Ovary (tissue), 7 donors: Measurements from ENCODE around the gene LFNG.

- PRO-cap, 7 experiments, result no peak in any of the 7 experiments
- RAMPAGE, long total RNA, 2 experiments, result no peak in any of the 2 experiments
Observed at GRCh38 chr7:1931260-1931761, 261.2 kb downstream of the ELFN1 start.

DNA sequence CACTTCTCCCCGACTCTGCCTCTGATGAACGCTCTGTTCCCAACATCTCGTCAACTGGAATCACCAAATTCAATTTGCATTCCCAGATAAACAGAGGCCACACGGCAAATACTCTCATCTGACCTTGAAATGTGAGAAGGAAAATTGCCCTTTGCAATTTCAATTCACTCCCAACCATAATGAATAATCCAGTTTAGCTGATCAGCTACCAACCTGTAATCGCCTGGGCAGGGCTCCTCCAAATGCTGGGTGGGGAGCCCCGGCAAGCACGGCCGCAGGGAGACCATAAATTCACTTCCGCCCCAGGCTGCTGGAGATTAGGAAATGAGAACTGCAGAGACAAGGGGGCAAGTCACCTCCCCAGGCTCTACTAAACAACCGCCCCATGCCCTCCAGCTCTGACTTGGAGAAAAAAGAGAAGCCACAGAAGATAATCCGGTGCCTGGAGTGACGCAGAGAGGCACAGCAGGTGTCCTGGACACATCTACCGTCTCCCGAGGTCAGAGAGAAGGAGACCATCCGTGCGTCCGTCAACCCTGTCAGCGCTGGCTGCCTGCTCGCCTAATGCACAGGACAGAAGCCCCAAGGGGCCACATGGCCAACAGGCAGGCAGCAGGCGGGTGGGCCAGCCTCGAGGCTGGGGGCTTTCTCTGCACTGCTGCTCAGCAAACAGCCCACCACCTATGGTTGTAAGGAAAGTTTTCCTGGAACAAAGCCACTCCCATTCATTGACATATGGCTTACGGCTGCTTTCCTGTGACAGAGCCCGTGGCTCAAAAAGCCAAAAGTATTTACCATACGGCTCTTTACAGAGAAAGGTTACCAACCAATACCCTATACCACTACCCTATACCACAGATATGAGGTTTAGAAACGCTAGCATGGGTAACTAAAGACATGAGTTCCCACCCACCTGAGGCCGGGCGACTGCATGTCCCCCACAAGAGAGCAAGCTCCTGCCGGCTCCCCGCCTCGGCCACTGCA is 153.0 kb downstream of the MAD1L1 start:
- PRO-cap, 7 experiments, result no peak in any of the 7 experiments
- RAMPAGE, long total RNA, 2 experiments, result no peak in any of the 2 experiments

- PRO-cap, 7 experiments, result no peak in any of the 7 experiments
- RAMPAGE, long total RNA, 2 experiments, result no peak in any of the 2 experiments
Observed at GRCh38 chr7:2115487-2115980, 117.2 kb downstream of the MAD1L1 start.

DNA sequence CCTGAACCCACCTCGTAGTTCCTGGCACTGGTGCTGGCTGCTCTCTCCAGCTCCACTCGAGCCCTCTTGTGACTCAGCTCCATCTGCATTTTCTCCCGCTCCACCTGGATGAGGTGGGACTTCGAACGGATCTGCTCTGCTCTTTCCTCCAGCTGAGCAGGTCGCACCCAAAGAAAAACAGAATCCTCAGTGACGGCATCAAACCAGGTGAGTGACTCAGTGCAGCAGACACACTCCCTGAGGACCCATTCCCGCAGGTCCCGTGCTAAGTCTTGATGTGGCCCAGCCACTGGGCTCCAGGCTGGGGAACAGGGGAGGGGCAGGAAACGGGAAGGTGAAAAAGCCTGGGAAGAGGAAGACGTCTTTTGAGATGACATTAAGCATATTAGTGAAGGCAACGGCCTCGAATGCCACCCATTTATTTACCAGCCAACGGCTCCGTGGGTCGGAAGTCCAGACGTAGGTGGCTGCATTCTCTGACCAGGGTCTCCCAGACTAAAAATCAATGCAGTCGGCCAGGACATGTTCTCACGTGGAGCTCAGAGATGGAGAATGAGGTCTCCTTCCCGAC is 7.3 kb downstream of the MAD1L1 start:
- PRO-cap, 7 experiments, result no peak in any of the 7 experiments
- RAMPAGE, long total RNA, 2 experiments, result no peak in any of the 2 experiments

- PRO-cap, 7 experiments, result no peak in any of the 7 experiments
- RAMPAGE, long total RNA, 2 experiments, result no peak in any of the 2 experiments
Observed at GRCh38 chr7:2266794-2267303, 24.8 kb downstream of the NUDT1 start.

DNA sequence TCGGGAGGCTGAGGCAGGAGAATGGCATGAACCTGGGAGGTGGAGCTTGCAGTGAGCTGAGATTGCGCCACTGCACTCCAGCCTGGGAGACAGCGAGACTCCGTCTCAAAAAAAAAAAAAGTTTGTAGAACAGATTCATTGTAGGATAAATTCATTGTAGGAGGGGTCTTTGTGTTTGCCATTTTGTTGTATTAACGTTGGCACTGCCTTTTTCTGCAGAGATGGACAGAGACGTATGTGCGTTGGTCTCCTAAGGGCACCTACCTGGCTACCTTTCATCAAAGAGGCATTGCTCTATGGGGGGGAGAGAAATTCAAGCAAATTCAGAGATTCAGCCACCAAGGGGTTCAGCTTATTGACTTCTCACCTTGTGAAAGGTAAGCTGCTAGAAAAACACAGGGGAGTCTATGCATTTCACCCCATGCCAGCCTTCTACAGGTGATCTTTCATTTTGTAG is 9.6 kb downstream of the EIF3B start:
- PRO-cap, 7 experiments, result no peak in any of the 7 experiments
- RAMPAGE, long total RNA, 2 experiments, result no peak in any of the 2 experiments

DNA sequence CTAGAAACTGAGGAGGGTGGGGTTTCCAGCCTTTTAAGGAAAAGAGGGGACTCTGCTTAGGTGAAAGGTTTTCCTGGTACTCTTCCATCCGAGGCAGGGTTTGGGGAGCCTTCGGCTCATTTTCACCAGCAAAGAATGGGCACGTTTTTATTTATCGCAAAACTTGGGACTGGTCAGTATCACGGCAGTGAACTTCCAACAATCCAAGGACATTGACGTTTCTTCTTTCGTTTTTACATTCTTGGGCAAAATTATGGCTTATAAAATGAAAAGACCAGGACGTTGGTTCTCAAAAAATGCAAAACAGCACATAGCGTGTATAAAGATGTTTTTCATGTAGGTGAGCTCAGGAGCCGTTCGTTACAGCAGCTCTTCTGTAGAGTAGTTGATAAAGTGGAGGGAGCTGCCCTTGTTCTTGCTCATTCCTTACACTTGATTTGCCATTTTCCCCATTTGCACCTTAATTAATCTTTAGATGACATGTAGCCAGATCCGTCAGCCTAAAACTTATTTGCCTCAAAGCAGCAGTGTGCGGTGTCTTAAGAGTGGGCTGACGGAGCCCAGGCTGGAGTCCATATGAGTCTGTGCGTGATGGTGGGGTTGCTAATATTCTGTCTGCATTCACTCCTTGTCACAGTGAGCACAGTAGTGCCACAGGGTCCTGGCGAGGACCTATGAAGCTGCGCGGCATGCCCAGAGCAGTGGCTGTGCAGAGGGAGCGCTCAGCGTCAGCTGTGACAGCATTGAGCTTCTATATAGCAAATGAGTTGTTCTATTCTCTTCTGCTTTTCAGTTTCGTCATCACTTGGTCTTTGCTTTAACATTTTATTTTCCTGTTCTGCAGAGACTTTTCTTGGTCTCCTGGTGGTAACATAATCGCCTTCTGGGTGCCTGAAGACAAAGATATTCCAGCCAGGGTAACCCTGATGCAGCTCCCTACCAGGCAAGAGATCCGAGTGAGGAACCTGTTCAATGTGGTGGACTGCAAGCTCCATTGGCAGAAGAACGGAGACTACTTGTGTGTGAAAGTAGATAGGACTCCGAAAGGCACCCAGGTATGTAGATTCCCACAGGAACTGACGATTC is 14.3 kb downstream of the EIF3B start:
- PRO-cap, 7 experiments, result no peak in any of the 7 experiments
- RAMPAGE, long total RNA, 2 experiments, result no peak in any of the 2 experiments

GRCh38 chr7:2371633-2372257 is 17.1 kb downstream of the EIF3B start:
- PRO-cap, 7 experiments, result no peak in any of the 7 experiments
- RAMPAGE, long total RNA, 2 experiments, result no peak in any of the 2 experiments

GRCh38 chr7:2378975-2379566 is 24.3 kb upstream of the CHST12 start:
- PRO-cap, 7 experiments, result no peak in any of the 7 experiments
- RAMPAGE, long total RNA, 2 experiments, result no peak in any of the 2 experiments

GRCh38 chr7:2405289-2405868 is 2.0 kb downstream of the CHST12 start:
- PRO-cap, 7 experiments, result no peak in any of the 7 experiments
- RAMPAGE, long total RNA, 2 experiments, result no peak in any of the 2 experiments

DNA sequence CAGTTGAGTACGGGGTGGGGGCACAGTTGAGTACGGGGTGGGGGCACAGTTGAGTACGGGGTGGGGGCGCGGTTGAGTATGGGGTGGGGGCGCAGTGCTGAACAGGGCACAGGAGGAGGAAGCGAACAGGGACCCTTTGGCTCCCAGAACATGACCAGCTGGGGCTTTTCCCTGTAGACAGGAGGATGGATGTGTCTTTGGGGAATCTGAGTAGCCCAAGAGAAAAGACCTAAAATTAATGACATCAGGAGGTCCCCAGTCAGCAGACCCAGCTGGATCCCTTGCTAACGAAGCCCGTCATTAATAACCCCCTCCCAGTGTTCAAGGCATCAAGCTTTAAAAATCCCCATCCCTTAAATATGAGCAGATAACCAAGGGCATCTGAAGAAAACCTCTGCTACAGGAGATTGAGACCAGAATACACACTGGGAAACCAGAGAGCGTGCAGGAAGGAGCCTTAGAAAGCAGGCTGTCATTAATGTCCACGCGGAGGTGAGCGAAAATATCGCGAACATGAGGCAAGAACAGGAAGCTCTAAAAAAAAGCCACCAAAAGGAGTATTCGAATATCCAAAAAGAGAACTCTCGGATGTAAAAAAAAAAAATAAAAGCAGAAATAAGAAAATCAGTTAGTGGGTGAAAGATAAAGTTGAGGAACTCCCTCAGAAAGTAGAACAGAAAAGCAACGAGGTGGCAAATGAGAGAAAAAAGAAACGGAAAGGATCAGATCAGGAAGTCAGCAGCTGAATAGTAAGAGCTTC is 3.2 kb downstream of the CHST12 start:
- PRO-cap, 7 experiments, result no peak in any of the 7 experiments
- RAMPAGE, long total RNA, 2 experiments, result no peak in any of the 2 experiments

GRCh38 chr7:2494040-2494178 is 17.7 kb upstream of the GRIFIN start:
- PRO-cap, 7 experiments, result no peak in any of the 7 experiments
- RAMPAGE, long total RNA, 2 experiments, result no peak in any of the 2 experiments

- PRO-cap, 7 experiments, result no peak in any of the 7 experiments
- RAMPAGE, long total RNA, 2 experiments, result no peak in any of the 2 experiments
Observed at GRCh38 chr7:2498013-2498426, 21.6 kb upstream of the LFNG start.

GRCh38 chr7:2510772-2511186 is 8.8 kb upstream of the LFNG start:
- PRO-cap, 7 experiments, result no peak in any of the 7 experiments
- RAMPAGE, long total RNA, 2 experiments, result no peak in any of the 2 experiments

DNA sequence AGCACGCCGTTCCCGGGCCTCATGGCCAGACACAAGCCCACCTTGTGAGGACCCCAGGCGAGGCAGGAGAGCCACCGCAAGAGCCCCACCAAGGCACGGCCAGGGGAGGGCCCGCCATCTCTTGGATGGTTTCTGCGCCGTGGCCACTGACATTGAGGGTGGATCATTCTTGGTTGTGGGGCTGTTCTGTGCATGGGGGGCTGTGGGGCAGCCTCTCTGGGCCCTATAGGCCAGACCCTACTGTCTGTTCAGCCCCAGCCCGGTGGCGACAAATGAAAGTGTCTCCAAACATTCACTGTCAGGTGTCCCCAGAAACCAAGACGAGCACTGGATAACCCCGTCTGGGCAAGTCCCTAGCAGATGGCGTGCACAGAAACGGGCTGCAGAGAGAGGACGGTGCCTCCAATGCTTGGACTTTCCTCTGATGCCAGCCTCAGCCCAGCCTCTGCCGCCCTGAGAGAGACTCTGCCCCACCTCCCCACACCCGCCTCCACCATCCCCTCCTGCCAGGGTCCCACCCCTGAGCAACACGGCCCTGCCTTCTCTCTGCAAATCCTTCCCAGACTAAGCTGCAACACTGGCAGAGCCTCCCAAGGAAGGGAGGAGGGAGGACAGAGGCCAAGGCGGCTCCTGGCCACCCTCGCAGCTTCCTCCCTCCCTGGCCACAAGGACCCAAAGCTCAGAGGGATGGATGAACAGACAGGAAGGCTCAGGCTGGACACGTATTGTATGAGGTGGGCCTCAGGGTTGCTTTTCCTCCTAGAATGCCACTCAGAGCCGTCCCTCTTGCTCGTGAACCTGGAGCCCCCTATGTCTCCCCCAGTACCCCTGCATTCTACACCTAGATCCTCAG is 7.4 kb upstream of the LFNG start:
- PRO-cap, 7 experiments, result peak in 4 of 7 experiments; most common plus-strand start position 583 of the sequence (in 4)
- RAMPAGE, long total RNA, 2 experiments, result no peak in any of the 2 experiments

GRCh38 chr7:2519421-2519900 is at the start of gene LFNG:
Gene LFNG, plus strand, starts transcription at chr7:2519774.
- PRO-cap, 7 experiments, result peak in 7 of 7 experiments; most common plus-strand start chr7:2519774 (in 7); most common minus-strand start chr7:2519656 (in 7)
- RAMPAGE, long total RNA, 2 experiments, result no peak in any of the 2 experiments

DNA sequence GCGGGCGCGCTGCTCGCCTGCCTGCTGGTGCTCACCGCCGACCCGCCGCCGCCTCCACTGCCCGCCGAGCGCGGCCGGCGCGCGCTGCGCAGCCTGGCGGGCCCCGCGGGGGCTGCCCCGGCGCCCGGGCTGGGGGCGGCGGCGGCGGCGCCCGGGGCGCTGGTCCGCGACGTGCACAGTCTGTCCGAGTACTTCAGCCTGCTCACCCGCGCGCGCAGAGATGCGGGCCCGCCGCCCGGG is 247 bp downstream of the LFNG start:
- PRO-cap, 7 experiments, result no peak in any of the 7 experiments
- RAMPAGE, long total RNA, 2 experiments, result no peak in any of the 2 experiments

GRCh38 chr7:2523908-2524588 is 4.5 kb downstream of the LFNG start:
- PRO-cap, 7 experiments, result no peak in any of the 7 experiments
- RAMPAGE, long total RNA, 2 experiments, result no peak in any of the 2 experiments

- PRO-cap, 7 experiments, result no peak in any of the 7 experiments
- RAMPAGE, long total RNA, 2 experiments, result no peak in any of the 2 experiments
Observed at GRCh38 chr7:2524589-2525177, 5.1 kb downstream of the LFNG start.

GRCh38 chr7:2525178-2525950 is 5.8 kb downstream of the LFNG start:
- PRO-cap, 7 experiments, result no peak in any of the 7 experiments
- RAMPAGE, long total RNA, 2 experiments, result no peak in any of the 2 experiments